Kidney (tissue), 2 donors: ENCODE measurements around the genes AIG1 and SF3B5.

DNA sequence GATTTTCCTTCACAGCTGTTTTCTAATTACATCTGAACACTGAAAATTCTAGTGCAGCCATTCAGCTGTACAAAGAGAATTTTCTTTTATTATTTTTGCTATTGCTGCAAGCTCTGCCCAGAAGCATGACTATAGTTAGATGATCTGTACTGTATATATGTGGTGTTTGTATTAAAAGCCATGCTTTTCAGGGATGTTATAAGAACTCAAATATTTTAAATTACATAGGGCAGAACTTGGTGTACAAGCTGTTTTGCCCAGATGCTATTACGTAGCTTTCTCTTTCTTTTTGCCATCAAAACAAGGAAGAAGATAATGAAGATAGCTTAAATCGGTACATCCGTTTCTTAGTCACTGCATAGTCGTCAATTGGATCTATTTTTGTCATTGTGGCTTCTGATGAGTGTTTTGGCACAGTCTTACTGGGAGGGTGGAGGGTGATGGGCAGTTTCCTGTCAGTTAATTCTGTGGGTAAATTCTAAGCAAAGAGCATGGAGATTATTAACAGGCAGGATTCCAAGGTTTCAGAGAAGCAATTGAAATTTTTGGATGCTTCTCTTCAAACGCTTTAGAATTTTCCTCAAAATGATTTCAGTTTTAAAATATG is 649.2 kb upstream of the GJE1 start:
- PRO-cap: no peak
- RRBS: no CpG with 5 or more reads among the region's 5 CpGs

DNA sequence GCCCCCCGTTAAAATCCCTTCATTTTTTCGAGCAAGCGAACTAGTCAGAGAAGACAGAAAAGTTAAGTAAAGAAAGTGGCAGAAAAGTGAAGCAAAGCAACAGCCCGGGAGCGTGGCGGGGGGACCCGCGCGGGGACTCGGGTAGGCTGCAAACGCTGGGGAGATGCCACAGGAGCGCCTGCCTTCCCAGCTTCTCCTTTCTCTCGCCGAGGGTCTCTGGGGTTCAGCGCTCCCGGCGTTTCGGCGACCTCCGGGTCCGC is 535 bp upstream of the ADGRG6 start:
- PRO-cap: unidirectional peak, plus-strand start at position 151 of the sequence
- RRBS: 1% methylated on average over 12 of the region's 21 CpGs

- PRO-cap: no peak
- RRBS: no CpG with 5 or more reads among the region's 10 CpGs
These were observed 236.1 kb downstream of the ADGRG6 start for GRCh38 chr6:142537775-142538488.

DNA sequence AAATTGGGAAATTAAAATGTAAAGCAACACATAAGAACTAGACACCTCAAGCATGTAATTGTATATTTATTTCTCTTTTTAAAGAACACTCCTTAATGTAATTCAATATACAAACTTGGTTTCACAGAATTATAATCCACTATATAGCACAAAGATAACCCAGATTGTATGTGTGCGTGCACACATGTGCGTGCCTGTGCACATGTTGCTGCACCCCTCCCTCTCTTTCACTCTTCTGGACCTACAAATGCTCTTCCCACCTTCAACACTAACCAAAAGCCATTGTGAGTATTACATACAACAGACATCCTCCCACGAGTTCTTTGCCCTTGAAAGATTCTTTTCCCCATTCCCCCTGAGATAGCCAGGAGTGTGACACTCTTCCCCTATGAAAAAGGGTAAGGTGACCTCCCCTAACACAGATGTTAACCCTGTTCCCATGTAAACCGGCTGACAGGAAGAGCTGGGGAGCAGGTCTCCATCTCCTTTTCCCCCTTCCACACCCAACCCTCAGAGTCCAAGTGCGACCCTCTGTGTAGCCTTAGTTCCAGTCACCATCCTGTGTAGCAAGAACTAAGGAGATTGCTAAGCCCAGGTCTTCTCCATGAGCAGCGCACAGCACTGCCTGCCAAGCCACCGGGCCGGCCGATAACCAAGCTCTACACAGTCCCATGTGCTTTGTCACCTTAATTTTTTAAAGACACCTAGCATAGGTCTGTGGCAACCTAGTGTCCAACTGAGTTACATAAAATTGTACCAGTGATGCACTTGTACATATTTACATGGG is 193.4 kb downstream of the HIVEP2 start:
- PRO-cap: unidirectional peak, minus-strand start at position 231 of the sequence
- RRBS: no CpG with 5 or more reads among the region's 9 CpGs

GRCh38 chr6:142771780-142772723 is 172.9 kb downstream of the HIVEP2 start:
- PRO-cap: no peak
- RRBS: no CpG with 5 or more reads among the region's 20 CpGs

GRCh38 chr6:142915722-142916906 is 28.9 kb downstream of the HIVEP2 start:
- PRO-cap: no peak
- RRBS: no CpG with 5 or more reads among the region's 5 CpGs

- PRO-cap: no peak
- RRBS: no CpG with 5 or more reads among the region's 2 CpGs
These were observed 21.6 kb upstream of the AIG1 start for GRCh38 chr6:143039080-143039561.

DNA sequence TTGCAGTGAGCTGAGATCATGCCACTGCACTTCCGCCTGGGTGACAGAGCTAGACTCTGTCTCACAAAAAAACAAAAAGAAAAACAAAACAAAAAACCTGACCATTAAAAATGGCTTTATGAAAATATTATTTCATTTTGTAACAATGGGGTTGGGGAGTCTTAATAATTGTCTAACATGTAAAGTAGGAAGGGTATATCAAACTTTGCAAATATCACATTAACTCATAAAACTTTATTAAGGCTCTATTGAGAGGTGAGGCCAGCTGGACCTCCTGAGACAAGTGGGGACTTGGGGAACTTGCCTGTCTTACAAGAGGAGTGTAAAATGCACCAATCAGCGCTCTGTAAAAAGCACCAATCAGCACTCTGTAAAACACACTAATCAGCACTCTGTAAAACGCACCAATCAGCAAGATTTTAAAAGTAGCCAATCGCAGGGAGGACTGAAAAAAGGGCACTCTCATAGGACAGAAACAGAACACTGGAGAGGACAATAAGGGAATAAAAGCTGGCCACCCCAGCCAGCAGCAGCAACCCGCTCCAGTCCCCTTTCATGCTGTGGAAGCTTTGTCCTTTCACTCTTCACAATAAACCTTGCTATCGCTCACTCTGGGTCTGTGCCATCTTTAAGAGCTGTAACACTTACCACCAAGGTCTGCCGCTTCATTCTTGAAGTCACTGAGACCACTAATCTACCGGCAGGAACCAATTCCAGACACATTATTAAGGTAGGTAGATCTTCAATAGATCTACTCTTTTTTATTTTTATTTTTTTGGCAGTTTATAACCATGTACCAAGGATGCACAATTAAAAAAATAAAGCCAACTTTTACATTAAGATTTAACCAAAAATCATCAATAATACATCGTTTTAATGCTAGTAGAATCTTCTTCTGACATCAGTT is 1.8 kb upstream of the AIG1 start:
- PRO-cap: no peak
- RRBS: no CpG with 5 or more reads among the region's 9 CpGs

DNA sequence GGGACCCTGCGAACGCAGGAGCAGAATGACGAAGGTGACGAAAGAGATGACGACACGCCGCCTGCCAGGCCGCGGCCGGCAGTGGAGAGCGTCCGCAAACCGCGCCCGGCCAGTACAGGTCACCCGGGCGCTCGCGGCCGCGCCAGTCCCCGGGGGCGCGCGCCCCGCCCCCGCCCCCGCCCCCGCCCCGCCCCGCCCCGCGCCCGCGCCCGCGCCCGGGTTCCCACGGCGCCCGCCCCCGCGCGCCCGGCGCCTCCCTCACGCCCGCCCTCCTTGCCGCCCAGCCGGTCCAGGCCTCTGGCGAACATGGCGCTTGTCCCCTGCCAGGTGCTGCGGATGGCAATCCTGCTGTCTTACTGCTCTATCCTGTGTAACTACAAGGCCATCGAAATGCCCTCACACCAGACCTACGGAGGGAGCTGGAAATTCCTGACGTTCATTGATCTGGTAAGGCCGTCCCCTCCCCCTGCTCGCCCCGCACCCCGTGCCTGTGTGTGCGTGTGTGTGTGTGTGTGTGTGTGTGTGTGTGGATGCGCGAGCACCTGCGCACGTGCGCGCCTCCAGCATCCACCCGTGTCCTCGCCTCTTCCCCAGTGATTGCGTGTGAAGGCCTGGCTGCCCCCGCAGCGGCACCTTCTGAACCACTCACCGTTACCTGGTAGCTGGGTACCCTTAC is at the start of gene AIG1:
Gene AIG1 (plus strand): TSS at position 270 of the 676 bp plus-strand sequence.
- PRO-cap: bidirectional peak, plus-strand start at position 67 of the sequence, minus-strand start at position 114 of the sequence; bidirectional peak, plus-strand start at position 596 of the sequence, minus-strand start at position 476 of the sequence
- RRBS: 3% methylated on average over 23 of the region's 73 CpGs

- PRO-cap: no peak
- RRBS: no CpG with 5 or more reads among the region's 3 CpGs
These were observed 37.4 kb downstream of the AIG1 start for GRCh38 chr6:143097924-143098564.

DNA sequence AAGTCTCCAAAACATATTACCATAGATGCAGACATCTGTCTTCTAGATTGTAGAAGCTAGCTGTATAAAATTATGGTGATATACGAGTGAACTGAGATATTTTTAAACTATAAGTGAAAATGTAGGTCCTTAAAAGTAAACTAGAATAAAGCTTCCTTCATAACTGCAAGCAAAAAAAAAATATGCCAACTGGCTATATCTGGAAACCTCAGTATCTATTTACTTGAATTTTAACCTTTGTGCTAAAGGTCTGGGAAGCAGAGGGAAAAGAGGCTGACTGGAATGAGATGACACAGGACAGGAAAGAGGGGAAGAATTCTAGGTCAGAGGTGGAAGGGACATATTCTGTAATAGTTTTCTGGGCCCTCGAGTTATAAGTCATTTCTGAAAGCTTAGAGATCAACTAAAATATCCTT is 46.7 kb downstream of the AIG1 start:
- PRO-cap: no peak
- RRBS: no CpG with 5 or more reads among the region's 2 CpGs

DNA sequence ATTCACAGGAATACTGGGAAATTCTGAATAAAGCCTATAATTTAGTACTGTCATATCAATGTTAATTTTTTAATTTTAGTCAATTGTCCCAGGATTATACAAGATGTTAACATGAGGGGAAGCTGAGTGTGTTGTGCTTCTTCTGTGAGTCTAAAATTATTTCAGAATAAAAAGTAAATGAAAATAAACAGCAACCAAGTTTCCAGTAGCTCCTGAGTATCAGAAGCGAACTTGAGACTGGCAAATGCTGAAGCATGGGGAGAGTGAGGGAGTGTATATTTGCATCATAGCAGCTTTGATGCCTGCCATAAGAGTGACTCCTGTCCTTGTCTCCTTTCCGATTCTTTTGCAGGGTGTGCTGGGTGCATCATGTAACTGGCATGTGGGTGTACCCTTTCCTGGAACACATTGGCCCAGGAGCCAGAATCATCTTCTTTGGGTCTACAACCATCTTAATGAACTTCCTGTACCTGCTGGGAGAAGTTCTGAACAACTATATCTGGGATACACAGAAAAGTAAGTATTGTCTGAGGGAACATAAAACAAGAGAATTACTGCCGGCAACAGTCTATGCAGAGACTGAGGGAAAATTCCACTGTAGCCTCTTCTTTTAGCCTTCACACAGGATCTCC is 117.4 kb downstream of the ADAT2 start:
- PRO-cap: no peak
- RRBS: no CpG with 5 or more reads among the region's 3 CpGs

DNA sequence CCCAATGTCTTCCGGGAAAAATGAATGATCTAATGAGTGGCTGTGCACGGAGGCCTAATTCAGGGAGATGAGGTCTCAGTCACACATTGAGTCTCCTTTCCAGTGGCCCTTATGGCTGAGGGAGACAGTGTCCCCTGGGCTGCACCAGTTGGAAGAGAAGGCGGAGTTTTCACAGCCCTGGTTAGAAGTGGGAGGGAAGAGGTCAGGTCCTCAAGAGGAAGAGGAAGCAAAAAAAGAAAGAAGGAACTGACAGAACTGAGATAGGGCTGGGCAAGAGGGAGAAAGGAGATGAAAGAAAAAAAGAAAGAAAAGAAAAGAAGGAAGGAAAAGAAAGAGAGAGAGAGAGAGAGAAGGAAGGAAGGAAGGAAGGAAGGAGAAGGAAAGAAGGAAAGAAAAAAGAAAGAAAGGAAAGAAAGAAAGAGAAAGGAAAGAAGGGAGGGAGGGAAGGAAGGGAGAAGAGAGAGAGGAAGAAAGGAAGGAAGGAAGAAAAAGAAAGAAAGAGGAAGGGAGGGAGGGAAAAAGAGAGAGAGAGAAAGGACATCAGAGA is 5.1 kb upstream of the FUCA2 start:
- PRO-cap: no peak
- RRBS: no CpG with 5 or more reads among the region's 3 CpGs

DNA sequence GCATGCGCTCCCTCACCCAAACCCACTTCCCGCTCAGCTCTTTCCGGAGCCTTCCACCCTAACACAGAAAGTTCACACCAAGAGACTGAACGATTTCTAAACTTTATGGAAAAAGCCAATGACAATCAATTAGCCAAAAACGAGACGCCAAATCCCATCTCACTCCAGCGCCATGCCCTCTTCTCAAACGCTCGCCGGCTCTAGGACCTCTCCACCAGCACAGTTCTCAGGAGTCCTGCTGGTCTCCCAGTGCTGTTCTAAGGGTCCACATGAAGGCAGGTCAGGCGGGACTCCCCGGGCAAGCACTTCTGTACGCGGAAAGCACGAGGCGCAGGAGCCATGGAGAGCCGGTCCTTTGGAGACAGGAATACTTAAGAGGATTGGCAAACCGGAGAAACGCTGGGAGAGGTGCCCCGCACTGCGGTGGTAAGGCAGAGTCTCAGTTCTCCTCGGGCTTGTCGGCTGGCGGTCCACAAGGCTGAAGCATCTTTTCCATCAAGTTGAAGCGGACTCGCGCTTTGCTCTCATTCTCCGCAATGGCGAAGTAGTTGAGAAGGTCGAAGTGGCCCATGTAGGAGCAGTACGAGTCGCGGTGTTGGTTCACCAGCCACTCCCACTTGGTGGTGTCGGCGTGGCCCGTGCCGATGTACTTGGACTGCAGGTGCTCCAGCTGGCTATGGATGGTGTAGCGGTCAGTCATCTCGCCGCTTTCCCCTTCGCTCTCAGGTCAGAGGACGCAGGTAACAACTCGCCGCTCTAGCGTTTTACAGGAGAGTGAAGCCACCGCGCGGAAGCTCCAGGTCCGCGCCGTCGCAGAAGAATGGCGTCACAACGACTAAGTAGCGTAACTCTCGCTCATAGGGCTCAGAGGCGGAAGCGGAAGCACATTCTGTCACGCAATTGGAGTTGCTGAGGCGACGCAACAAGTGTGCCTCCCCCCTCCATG is at the start of gene SF3B5:
Gene SF3B5 (minus strand): TSS at position 776 of the 946 bp plus-strand sequence.
- PRO-cap: bidirectional peak, plus-strand start outside the sequence, minus-strand start at position 819 of the sequence
- RRBS: 3% methylated on average over 8 of the region's 61 CpGs

DNA sequence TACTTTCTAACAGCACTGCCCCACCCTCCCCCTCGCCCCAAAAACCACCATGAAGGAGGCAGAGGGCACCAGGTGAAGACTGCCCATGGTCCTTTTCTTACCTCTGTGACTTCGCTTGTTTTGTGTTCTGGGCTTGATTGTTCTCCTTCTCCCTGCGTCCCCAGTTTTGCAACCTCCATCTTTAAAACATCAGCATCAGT is 16.6 kb downstream of the UTRN start:
- PRO-cap: no peak
- RRBS: no CpG with 5 or more reads among the region's 3 CpGs

DNA sequence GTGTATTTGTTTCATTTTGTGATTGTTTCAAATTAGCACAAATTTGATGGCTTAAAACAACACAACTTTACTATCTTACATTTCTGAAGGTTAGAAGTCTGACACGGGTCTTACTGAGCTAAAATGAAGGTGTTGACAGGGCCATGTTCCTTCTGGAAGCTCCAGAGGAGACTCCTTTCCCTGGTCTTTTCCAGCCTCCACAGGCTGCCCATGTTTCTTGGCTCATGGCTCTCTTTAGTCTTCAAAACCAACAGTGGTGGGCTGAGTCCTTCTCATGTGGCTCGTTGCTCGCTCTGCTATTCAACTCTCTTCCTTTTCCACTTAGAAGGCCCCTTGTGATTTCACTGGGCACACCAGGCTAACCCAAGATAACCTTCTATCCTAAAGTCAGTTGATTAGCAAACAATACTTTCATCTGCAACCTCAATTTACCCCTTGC is 79.5 kb downstream of the UTRN start:
- PRO-cap: no peak
- RRBS: no CpG with 5 or more reads among the region's 3 CpGs

DNA sequence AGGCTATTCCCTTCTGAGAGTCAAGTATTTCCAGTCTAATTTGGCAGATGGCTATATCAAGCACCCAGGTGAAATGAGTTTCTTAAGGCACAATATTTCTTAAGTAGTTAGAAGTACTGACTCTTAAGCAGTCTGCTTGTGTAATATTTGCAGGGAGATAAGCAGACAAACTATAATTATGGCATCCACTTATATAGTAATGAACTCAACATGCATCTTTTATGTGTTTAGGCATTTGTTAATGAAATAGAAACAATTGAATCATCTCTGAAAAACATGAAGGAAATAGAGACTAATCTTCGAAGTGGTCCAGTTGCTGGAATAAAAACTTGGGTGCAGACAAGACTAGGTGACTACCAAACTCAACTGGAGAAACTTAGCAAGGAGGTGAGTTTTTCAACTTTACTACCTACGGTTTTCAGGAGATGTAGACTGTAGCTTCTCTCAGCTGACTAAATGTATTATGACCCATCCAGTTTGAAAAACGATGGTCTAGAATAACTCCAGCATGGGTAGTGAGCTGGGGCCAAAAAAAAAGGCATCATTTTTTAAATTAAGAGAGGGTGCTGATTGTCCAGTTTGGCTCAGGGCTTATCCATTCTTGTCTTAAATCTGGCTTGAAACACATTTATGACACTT is 189.4 kb downstream of the UTRN start:
- PRO-cap: no peak
- RRBS: no CpG with 5 or more reads among the region's 3 CpGs

GRCh38 chr6:144481958-144482522 is 196.9 kb downstream of the UTRN start:
- PRO-cap: no peak
- RRBS: no CpG with 5 or more reads among the region's 4 CpGs

DNA sequence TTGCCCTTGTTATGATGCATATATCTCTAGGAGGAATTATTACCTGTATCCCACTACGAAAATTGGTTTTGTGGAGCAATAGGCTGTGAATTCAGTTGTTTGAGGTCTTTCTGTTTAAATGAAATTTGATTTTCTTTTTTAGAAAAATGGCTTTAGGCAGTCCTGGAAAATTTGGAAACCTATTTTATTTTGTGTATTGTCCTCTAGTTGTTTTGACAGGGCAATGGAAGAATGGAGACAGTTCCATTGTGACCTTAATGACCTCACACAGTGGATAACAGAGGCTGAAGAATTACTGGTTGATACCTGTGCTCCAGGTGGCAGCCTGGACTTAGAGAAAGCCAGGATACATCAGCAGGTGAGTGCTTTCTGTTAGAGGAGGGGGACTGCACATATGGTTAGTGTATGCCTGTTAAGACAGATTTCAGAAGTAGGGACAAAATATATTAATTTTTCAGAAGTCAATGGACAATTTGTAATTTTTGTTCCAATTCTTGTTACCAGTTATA is 245.8 kb downstream of the UTRN start:
- PRO-cap: no peak
- RRBS: no CpG with 5 or more reads among the region's 1 CpG

DNA sequence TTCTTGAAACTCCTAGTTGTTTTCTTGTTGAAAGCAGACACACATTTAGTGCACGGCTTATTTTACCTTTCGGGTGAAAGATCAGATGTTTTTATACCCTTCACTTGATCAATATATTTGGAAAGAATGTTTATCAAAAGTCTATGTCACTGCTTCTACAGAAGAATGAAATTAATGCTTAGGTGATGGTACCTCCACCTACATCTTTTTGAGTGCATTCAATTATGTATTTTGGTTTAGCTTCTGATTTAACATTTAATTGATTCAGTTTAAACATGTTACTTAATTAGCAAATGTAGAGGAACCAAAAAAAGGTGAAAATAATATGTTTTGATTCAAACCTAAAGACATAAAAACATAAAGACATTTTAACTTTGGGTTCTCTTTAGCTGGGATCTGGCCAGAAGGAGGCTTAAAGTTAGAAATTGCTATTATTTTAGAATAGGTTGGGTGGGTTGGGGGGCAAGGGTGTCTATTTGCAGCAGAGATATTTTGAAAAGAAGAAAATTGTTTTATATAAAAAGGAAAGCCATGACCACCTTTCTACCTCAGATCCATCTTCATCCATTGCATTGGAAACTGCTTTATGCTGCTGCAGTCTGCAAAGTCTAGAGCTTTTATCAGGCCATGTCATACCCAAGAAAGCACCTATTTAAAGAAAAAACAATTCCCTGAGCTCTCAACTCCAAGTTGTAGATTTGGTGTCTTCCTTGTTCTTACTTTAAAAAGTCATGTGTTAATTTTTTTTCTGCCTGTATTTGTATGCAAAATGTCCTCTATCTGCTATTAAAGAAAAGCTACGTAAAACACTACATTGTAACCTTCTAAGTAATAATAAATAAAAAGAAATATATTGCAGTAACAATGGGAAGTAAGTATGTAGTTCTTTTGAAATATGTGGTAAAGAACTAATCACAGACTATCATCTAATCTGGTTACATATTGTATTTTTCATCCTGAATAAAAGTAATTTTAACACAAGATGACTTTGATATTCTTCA is 567.2 kb downstream of the UTRN start:
- PRO-cap: no peak
- RRBS: no CpG with 5 or more reads among the region's 3 CpGs